ENCODE results near the genes USP9Y, RBMY1J and DAZ4.

DNA sequence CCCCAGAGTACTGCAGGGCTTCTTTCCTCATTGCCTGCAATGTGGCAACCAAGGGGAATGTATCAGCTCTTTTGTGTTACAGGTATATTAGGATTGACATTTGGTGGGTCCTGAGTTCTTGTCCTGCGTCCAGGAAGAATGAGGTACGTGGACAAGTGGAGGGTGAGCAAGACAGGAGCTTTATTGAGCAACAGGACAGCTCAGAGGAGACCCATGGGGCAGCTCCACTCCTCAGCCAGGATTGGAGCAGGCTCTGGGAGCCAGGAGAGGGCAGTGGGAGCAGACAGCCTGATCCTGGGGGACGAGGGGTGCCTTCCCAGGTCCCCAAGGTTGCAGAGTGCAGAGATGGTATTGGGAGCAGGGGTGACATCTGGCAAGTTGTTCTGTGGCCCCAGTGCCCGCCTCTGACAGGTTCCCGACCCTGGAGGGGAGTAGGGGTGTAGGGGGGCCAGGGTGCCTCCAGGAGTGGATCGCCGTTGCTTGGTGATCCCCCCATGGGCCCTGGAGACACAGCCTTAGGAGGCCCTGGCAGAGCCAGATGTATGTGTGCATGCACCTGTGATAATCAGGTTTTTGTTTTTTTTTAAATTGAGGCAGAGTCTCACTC lies 26.7 kb downstream of the RPS4Y1 start:
- PRO-cap, result no peak
- RAMPAGE, long total RNA, 5 experiments, result no peak in any of the 5 experiments
- RRBS, result no CpG with 5 or more reads among the region's 7 CpGs

- PRO-cap, result no peak
- RAMPAGE, long total RNA, 5 experiments, result no peak in any of the 5 experiments
- RRBS, result no CpG with 5 or more reads among the region's 7 CpGs
Measured at GRCh38 chrY:7326117-7326832, 414.7 kb upstream of the AMELY start.

GRCh38 chrY:11047346-11047677 lies 1519.6 kb downstream of the TSPY10 start:
- PRO-cap, result no peak
- RAMPAGE, long total RNA, 5 experiments, result no peak in any of the 5 experiments
- RRBS, result no CpG with 5 or more reads among the region's 1 CpG

- PRO-cap, result no peak
- RAMPAGE, long total RNA, 5 experiments, result no peak in any of the 5 experiments
- RRBS, result no CpG with 5 or more reads among the region's 2 CpGs
Measured at GRCh38 chrY:12700993-12701370, at the start of gene USP9Y. USP9Y (plus strand) TSS chrY:12701231.

GRCh38 chrY:12905012-12905952 lies 614 bp downstream of the DDX3Y start:
- PRO-cap, result no peak
- RAMPAGE, long total RNA, 5 experiments, result start-site peak on the plus strand in 1 of 5 experiments, at chrY:12905712-12905736 at its widest, 84 reads per replicate
- RRBS, result no CpG with 5 or more reads among the region's 52 CpGs

DNA sequence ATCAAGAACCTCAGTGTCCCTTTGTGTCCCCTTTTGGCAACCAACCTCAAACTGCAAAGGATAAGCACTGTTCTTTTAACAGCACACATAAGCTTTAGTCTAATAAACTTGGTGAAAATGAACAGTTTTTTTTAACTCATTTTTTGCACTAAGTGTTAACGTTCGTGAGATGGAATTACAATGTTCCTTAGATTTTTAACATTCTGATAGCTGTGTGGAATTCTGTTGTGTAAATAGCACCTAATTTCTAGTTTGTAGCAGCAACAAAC lies 16.3 kb downstream of the DDX3Y start:
- PRO-cap, result no peak
- RAMPAGE, long total RNA, 5 experiments, result no peak in any of the 5 experiments
- RRBS, result no CpG with 5 or more reads among the region's 2 CpGs

DNA sequence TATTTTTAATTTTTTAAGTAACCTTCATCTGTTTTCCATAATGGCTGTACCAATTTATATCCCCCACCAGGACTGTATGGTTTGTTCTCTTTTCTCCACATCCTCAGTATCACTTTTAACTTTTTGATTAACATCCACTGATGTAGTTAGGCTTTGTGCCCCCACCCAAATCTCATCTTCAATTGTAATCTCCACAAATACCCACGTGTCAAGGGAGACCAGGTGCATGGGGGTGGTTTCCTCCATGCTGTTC lies 91.4 kb downstream of the UTY start:
- PRO-cap, result no peak
- RAMPAGE, long total RNA, 5 experiments, result no peak in any of the 5 experiments
- RRBS, result no CpG with 5 or more reads among the region's 1 CpG

GRCh38 chrY:14201376-14201893 lies 145.4 kb downstream of the VCY1B start:
- PRO-cap, result no peak
- RAMPAGE, long total RNA, 5 experiments, result no peak in any of the 5 experiments
- RRBS, result no CpG with 5 or more reads among the region's 4 CpGs

- PRO-cap, result no peak
- RAMPAGE, long total RNA, 5 experiments, result no peak in any of the 5 experiments
- RRBS, result no CpG with 5 or more reads among the region's 6 CpGs
Measured at GRCh38 chrY:14309032-14309299, 215.4 kb upstream of the NLGN4Y start.

DNA sequence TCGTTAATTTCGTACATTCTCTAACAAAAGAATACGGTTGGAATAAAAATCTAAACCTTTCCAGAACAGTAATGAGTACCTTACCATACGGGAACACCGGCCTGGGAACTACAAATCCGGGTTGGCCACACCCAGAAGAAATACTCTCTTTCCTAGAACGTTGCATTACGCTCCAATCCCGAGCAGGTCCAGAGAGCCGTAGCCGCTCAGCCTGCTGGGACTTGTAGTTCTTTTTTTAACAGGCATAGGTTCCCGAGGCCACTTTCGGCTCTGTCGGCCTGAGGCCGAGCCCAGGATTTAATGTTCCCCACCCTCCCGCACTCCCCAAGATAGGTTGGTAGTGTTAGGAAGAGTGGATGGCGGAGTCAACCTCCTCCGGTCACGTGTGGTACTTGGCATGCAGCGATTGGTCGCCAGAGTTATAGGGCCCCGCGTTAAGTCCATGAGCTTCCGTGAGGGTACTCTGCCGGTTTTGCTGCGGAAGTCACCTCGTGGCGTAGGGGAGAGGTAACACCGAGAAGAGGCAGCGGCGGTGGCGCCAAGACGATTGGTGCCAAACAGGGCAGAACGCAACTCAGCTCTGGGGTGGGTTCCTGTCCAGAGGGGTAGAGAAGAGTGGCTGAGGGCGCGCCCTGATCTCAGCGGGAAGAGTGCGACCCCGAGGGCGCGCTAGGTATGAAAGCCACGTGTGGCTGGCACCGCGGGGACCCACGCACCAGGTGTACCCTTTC lies 177.5 kb downstream of the KDM5D start:
- PRO-cap, result no peak
- RAMPAGE, long total RNA, 5 experiments, result start-site peak on the plus strand in 3 of 5 experiments, centred at positions 454 to 489 of the sequence, 54 to 290 reads per replicate; start-site peak on the minus strand in 1 of 5 experiments, centred at position 123 of the sequence, 6 reads per replicate
- RRBS, result no CpG with 5 or more reads among the region's 45 CpGs

DNA sequence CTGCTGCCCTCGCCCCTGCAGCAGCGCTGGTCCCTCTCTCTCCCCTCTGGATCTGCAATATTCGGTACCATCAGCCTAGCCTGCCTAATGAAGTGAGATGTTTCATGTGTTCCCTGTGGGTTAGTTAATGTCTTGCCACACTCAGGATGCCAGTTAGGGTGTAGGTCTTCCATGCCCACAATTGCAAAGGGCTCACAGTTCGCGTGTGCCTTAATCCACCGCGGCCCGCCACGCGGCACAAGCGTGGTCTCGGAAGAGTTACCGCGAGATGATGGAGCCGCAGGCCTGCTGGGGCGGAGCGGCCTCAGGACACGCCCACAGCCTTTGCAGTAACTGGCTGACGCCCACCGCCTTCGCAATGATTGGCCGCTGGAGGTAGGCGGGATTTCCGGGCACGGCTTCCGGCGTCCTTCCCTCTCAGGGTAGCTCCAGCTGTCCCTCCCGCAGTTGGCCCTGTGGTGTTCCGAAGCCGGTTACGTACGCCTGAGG lies at the start of gene RBMY1J:
Gene RBMY1J, plus strand, starts transcription at position 359 of the 489 bp plus-strand sequence.
- PRO-cap, result no peak
- RAMPAGE, long total RNA, 5 experiments, result no peak in any of the 5 experiments
- RRBS, result no CpG with 5 or more reads among the region's 32 CpGs

- PRO-cap, result no peak
- RAMPAGE, long total RNA, 5 experiments, result no peak in any of the 5 experiments
- RRBS, result no CpG with 5 or more reads among the region's 28 CpGs
Measured at GRCh38 chrY:24833522-24834121, at the start of gene DAZ4. DAZ4 (plus strand) TSS chrY:24833919.

Measured in stomach (tissue), 7 donors.